Diencephalon (tissue), 2 donors: Measurements from ENCODE around the gene LRRC8C.

DNA sequence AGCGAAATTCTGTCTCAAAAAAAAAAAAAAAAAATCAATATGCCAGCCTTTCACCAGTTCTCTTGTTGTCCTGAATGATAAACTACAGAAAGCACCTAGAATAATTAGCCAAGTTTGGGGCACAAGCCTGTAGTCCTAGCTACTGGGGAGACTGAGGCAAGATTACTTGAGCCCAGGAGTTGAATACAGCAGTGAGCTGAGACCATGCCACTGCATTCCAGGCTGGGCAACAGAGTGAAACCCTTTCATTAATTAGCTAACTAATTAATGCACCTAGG, 97.1 kb downstream of the GTF2B start:
- RAMPAGE, long total RNA, result no peak

DNA sequence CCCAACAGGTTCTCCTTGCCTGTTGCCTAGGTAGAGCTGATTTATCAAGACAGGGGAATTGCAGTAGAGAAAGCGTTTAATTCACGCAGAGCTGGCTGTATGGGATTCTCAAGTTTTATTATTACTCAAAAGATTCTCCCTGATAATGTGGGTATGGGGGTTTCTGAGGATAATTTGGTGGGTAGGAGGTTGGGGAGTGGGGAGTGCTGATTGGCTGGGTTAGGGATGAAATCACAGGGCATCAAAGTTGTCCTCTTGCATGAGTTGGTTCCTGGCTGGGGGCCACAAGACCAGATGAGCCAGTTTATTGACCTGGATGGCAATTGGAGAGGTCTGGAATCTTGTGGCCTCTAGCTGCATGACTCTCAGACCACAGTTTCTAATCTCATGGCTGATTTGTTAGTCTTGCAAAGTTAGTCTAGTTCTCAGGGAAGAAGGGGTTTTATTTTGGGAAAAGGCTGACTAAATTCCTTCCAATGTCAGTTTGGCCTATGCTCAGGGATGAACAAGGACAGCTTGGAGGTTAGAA, 3.2 kb upstream of the GBP1 start:
- RAMPAGE, long total RNA, result no peak

DNA sequence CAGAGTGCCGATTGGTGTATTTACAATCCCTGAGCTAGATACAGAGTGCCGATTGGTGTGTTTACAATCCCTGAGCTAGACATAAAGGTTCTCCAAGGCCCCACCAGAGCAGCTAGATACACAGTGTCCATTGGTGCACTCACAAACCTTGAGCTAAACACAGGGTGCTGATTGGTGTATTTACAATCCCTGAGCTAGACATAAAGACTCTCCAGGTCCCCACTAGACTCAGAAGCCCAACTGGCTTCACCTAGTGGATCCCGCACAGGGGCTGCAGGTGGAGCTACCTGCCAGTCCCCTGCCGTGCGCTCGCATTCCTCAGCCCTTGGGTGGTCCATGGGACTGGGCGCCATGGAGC, 1.8 kb upstream of the GBP2 start:
- RAMPAGE, long total RNA, result no peak

DNA sequence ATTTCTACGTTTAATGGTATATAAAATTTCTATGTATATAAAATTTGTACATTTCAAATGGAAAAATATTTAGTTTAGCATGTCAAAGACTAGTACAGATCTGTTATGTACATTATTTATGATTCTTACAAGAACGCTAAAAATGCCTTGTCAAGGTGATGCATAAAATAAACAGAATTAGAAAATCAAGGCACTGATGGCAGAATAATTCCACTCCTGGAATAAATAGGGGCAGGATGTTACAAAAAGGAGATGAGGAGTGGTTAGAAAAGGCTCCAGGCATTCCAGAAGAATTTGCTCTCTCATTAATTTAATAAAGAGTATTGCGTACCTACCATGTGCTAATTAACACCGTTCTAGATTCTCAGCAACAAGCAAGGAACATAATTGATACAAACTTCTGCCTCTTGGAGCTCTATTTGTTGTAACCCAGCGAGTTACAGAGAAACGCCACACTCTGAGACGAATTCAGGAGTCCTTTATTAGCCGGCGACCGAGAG, 1.2 kb downstream of the GBP4 start:
- RAMPAGE, long total RNA, result no peak

DNA sequence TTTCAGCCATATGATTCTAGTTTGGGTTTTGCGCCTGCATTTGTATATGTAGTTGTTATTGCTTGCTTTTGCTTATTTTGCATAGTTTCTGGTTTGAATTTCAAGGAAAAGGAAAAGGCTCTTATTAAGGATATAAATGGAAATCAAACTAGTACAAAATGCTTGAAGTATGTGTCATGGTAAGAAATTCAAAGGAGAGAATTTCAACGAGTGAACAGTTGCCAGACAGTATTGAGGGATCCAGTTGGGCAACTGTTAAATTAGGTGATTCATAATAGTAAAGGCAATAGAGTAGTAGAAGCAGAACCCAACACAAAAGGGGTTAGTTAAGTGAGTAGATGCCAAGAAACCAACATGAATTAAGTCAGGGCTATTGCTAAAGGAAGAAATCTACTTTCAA, 1.1 kb downstream of the GBP5 start:
- RAMPAGE, long total RNA, result no peak

GRCh38 chr1:89453233-89453730, 71.3 kb upstream of the LRRC8B start:
- RAMPAGE, long total RNA, result no peak

- RAMPAGE, long total RNA, result no peak
Measured at GRCh38 chr1:89545211-89546083, 20.8 kb downstream of the LRRC8B start.

DNA sequence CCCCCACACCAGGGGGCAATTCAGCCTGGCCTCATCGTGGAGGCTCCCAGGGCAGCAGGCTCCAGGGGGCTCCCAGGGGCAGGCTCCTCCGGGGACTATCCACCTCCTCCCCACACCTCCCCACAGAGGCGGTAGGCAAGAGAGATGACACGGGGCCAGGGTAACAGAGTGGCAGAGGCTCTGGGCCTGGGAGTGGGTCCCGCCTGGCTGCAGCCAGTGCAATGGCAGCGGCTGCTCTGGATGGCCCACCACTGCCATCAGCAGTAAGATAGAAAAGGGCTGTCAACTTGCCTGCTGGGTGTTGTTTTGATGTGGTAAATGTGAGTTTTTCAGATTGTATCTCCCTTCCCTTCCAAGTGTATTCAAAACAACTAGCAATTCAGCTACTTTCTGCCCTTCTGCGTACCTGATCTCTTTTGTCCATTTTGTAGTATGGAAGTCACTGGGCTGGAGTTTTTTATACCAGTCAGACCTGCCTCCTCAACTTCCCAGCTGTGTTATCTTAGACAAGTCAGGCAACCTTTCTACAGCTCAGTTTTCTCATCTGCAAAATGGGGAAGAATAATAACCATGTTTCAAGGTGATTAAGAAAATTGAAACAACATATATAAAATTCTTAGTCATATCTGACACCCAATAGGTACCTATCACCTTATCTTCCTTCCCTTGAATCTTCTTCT, 22.2 kb upstream of the LRRC8C start:
- RAMPAGE, long total RNA, result no peak

GRCh38 chr1:89632841-89633869, at the start of gene LRRC8C:
Gene LRRC8C (plus strand): TSS chr1:89633120.
- RAMPAGE, long total RNA, result no peak

DNA sequence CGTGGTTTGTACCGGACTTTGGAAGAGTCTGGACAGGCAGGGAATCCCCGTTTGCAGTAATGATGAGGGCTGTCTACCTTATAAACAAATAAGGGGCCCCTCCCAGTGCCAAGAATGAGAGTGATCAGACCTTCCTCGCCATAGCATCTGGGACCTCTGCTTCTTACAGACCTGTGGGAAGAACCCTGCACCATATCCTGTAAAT, 1.6 kb downstream of the LRRC8D start:
- RAMPAGE, long total RNA, result no peak

DNA sequence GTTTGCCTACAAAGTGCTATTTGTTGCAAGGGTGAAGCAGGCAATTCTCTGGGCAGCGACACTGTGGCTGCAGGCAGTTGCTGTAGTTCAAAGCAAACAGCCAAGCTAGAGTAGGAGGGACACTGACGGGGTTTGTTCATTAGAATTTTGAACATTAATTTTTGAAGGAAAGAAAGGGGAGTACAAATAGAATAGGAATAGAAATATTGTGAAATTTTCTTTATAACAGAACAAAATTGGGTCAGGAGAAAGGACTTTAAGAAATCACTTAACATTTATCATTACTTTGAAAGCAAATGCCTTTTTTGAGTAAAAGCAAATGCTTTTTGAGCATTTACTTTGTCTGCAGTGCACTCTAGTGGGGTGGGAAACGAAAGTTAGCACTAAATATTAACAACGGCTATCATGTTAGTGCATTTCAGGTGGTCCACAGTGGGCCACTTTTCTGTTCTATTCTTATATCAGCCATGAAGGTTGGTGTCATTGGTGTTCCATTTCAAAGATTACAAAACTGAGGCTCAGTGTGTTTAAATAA, 13.2 kb downstream of the LRRC8D start:
- RAMPAGE, long total RNA, result no peak

- RAMPAGE, long total RNA, result no peak
Measured at GRCh38 chr1:89836139-89836636, 15.4 kb downstream of the LRRC8D start.

GRCh38 chr1:89842927-89843282, 22.1 kb downstream of the LRRC8D start:
- RAMPAGE, long total RNA, result no peak

DNA sequence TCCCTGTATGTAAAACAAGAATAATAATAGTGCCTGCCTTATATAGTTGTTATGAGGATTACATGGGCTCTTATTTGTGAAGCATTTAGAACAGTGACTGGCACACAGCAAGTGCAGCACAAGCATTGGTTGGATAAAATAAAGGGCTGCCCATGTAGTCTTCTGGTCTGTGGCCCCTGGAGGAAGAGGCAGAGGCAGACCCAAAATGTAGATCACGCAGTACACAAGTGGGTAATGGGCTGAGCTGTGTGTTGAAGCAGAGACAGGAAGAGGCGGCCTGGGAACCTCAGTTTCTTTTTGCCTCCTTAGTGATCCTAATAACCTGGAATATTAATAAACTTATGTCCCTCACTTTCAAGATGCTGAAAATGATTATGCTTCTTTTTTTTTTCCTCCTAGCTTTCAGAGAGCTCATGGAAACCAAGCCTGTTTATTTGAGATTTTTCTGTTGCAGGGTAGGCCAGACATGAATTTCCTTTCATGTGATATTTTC, 42.4 kb downstream of the LRRC8D start:
- RAMPAGE, long total RNA, result no peak

GRCh38 chr1:89929313-89930013, 65.4 kb upstream of the ZNF326 start:
- RAMPAGE, long total RNA, result no peak

DNA sequence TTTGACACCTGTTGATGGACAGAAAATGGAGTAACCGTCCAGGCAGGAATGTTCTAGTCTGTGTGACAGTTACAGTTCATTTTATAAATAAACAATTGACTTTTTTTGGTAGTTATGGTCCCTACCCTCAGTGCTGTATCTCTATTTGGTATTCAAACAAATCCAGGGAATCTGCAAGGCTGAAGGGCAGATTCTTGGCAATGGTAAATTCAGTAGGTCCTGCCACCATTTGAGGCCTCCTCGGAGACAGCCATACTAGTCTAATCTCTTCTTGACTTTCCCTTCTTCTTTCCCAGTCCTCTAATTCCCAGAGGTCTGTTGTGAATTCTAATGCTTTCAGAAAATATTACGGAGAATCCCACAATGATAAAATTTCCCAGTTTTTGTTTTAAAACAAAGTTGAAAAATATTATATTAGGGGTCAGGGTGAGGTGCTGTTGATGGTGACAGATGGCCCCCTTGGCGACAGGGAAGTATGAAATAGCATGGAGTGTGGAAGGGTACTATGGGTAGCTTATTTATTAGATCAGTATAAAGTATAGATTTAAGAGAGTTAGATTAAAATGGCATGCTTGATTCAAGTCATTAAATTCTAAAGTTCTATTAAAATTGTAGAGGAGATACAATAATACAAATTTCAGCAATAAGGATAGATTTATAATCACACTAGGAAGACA, 37.1 kb downstream of the ZNF326 start:
- RAMPAGE, long total RNA, result no peak

- RAMPAGE, long total RNA, result no peak
Measured at GRCh38 chr1:90706452-90706775, 10.7 kb downstream of the BARHL2 start.

GRCh38 chr1:90710275-90711423, 6.5 kb downstream of the BARHL2 start:
- RAMPAGE, long total RNA, result no peak

DNA sequence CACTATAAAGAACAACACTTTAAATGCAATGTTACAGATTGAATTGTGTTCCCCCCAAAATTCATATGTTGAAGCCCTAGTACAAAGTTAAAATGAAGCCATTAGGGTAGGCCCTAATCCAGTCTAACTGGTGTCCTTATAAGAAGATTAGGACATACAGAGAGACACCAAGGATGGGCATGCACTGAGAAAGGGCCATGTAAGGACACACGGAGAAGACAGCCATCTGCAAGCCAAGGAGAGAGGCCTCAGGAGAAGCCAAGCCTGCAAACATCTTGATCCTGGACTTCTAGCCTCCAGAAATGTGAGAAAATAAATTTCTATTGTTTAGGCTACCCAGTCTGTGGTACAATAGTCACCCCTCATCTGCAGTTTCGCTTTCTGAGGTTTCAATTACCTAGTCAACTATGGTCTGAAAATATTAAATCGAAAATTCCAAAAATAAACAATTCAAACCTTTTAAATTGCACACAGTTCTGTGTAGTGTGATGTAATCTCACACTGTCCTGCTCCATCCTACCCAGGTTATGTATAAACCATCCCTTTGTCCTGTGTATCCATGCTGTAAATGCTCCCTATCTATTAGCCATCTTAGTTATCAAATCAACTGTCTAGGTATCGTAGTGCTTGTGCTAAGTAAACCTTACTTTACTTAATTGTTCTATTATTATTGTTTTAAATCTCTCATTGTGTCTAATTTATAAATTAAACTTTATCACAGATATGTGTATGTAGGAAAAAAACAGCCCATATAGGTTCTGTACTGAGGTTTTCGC, 52.6 kb downstream of the ZNF644 start:
- RAMPAGE, long total RNA, result no peak

DNA sequence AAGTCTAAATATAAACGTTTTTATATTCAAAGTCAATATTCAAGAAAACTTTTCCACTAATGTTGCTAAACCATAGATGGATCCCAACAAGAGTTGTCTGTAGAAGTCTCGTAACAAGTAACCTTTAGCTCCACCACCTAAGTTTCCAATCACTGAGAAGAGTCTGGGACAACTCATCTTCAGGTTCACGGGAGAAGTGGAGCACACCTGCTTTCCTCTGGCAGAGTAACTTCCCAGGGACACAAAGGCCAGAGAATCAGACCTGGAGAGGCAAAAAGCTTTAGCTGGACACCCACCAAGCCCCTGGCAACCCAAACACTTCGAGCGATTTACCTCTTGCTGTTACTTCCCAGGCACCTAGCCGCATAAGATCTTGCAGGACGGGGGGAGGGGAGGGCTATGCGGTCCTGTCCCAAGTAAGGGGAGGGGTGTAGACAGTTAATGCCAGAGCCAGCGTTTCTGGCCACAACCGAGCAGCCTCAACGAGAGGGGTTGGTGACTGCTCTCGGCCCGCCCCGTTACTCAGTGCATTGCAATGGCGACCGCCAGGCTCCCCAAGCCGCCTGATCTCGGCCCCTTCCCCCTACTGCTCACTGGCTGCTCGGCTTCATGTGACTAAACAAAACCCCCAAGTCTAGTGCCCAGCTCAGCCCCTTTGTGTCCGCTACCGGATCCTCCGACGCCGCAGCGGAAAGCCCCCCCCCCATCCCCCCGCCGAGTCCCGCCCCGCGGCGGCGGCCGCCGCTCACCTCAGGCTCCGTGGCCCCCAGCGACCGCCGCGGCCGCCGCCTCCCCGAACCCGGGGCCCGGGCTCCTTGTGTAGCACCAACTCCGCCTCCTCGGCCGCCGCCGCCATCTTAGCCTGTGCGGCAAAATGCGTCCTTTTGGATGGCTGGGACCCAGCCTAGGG, 640 bp downstream of the ZNF644 start:
- RAMPAGE, long total RNA, result start-site peak on the minus strand centred at position 868 of the sequence, 8 bp wide, 69 and 65 reads in 2 replicates